Ascending aorta (tissue), 1 donor: ENCODE results near the genes PARP2, RNASE1, TMEM253 and OR5AU1.

DNA sequence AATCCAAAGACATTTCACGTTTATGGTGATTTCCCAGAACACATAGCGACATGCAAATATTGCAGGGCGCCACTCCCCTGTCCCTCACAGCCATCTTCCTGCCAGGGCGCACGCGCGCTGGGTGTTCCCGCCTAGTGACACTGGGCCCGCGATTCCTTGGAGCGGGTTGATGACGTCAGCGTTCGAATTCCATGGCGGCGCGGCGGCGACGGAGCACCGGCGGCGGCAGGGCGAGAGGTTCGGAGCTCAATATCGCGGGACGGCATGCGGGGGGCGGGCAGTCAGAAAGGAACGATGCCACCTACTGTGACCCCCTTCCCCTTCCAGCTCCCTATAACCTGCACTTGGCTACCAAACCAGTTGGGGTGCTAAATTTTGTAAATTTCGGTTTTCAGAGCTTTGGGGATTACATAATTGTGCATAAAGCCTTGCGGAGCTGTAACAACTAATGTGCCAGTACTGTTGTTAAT, at the start of gene PARP2:
TSS of gene PARP2 (plus strand) at position 185 of the 470 bp plus-strand sequence.
- PRO-cap, result bidirectional peak, plus-strand start at position 197 of the sequence, minus-strand start outside the sequence

DNA sequence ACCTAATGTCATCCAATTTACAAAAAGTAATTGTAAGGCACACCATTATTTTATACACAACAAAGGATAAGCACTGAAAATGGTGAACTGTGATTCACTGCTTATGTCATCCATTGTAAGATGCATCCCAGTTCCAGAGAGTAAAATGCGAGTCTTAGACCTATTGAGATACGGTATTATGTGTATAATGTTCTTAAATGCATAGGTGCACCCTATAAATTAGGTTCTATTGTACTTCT, 405 bp downstream of the PARP2 start:
- PRO-cap, result no peak

- PRO-cap, result no peak
Measured at GRCh38 chr14:20407907-20408640, 5.2 kb downstream of the TEP1 start.

DNA sequence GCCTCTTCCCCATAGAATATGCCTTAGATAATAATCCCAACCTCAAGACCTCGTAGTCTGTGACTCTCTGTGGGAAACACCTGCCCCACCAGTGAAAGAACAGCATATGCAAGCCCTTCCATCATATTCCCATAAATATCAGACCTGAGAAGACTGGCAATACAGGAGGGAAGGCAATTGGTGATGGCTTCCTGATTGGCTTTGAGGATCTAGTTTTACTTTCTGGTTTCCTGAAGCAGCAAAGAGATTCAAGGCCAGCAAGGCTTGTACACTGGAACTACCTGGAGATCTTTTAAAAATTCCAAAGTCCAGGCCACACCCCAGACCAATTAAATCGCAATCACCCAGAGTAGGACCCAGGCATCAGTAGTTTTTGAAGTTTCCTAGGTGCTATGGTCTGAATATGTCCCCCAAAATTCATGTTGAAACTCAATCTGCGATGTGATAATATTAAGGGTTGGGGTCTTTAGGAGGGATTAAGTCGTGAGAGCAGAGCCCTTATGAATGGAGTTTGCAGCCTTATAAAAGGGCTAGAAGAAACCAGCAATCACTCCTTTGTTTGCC, 2.9 kb upstream of the TEP1 start:
- PRO-cap, result no peak

GRCh38 chr14:20622902-20623190, 18.6 kb downstream of the OR6S1 start:
- PRO-cap, result no peak

GRCh38 chr14:20624614-20625105, 16.8 kb downstream of the OR6S1 start:
- PRO-cap, result no peak

- PRO-cap, result no peak
Measured at GRCh38 chr14:20657254-20658205, 16.0 kb upstream of the OR6S1 start.

DNA sequence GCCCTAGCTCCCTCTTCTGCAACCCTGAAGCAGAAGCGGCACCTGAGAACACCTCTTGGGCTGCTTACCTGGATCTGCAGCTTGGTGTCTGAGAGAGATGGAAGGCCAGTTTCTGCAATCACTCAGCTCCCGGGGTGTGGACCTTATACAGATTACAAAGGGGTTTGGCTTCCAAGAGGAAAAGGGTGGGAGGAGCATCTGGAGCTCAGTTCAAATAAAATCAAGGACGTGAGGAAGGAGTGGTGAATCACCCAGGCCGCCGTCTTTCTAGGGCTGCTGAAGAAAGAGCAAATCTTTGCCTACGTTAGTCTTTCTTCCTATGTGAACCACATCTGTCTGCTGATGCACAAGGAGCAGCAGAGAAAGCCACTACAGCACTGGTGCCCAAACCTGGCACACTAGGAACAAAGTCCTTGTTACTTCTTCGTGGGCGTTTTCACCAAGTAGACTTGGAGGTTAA, at the start of gene RNASE1:
TSS of gene RNASE1 (minus strand) at position 116 of the 460 bp plus-strand sequence.
- PRO-cap, result no peak

- PRO-cap, result no peak
Measured at GRCh38 chr14:21026451-21026742, 1.5 kb upstream of the NDRG2 start.

GRCh38 chr14:21072828-21073532, 2.9 kb downstream of the ARHGEF40 start:
- PRO-cap, result no peak

- PRO-cap, result no peak
Measured at GRCh38 chr14:21087098-21088340, 10.9 kb downstream of the ZNF219 start.

GRCh38 chr14:21093922-21094927, 4.2 kb downstream of the ZNF219 start:
- PRO-cap, result no peak

DNA sequence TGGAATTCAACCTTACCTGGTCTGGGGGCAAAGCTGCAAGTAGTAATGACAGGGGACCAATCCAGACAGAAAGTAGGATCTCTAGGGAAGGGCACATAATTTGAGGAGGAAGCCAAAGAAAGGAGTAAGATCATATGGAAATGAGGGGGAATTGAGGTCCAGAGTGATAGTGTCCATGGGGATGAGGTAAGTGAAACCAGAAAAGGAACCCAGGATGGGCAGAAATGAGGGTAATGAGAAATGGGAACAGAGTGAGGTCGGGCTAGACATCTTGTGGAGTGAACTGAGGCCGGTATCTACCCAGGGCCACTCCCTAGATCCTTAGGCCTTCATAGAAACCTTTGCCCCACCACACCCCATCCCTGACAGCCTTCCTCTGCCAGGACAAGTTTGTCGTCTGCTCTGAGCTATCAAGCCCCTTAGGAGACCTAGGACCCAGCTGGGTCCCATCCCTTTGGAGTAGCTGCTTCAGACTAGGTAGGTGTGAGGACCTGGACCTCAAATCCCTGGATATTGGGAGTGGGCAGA, at the start of gene TMEM253:
TSS of gene TMEM253 (plus strand) at position 359 of the 528 bp plus-strand sequence.
- PRO-cap, result no peak

GRCh38 chr14:21101512-21102336, 858 bp downstream of the TMEM253 start:
- PRO-cap, result no peak

GRCh38 chr14:21103149-21103464, 2.2 kb downstream of the TMEM253 start:
- PRO-cap, result no peak

- PRO-cap, result bidirectional peak, plus-strand start at chr14:21103916, minus-strand start at chr14:21103637; bidirectional peak, plus-strand start at chr14:21104091, minus-strand start at chr14:21103975
Measured at GRCh38 chr14:21103486-21104451, 2.9 kb downstream of the TMEM253 start.

- PRO-cap, result no peak
Measured at GRCh38 chr14:21155950-21156356, at the start of gene OR5AU1. OR5AU1 (minus strand) TSS chr14:21156063.

- PRO-cap, result no peak
Measured at GRCh38 chr14:21203925-21205076, 48.4 kb upstream of the OR5AU1 start.

GRCh38 chr14:21234961-21235481, 34.2 kb downstream of the HNRNPC start:
- PRO-cap, result no peak

DNA sequence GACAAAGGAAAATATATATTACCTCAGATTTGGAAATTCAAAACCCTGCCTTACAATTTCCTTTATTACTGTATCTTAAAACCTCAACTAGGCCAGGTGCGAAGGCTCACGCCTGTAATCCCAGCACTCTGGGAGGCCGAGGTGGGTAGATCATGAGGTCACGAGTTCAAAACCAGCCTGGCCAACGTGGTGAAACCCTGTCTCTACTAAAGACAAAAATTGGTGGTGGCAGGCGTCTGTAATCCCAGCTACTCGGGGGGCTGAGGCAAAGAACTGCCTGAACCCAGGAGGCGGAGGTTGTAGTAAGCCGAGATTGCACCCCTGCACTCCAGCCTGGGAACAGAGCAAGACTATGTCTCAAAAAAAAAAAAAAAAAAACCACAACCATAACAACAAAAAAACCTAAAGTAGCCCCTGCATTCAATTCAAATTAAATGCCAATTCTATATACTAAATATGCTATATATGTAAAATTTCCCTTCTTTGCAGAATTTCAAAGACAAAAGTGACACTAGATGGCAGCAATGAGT, 28.3 kb downstream of the HNRNPC start:
- PRO-cap, result no peak